SP-49 (cell line): ENCODE measurements around the gene RALGPS1.

- PRO-cap: no peak
Measured at GRCh38 chr9:126345517-126345804, 18.8 kb downstream of the MVB12B start.

DNA sequence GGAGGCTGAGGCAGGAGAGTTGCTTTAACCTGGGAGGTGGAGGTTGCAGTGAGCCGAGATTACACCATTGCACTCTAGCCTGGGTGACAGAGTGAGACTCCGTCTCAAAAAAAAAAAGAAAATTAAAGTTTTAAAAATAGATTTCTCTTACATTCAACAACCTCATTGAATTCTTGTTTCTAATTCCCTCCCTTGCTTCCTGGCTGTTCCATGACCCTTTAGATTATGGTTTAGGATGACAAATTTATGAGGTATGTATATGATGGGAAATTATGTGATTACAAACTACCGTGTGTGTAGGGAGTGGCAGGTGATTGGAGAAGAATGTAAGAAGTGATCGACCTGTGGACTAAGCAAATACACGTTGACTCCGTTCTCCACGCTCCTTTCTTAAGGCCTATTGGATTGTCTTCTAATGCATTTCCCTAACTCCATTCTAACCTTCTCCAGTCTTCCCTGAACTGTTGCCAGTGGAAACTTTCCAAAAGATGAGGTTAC is 36.5 kb downstream of the MVB12B start:
- PRO-cap: no peak

- PRO-cap: no peak
Measured at GRCh38 chr9:126514035-126514769, 99.5 kb upstream of the LMX1B start.

DNA sequence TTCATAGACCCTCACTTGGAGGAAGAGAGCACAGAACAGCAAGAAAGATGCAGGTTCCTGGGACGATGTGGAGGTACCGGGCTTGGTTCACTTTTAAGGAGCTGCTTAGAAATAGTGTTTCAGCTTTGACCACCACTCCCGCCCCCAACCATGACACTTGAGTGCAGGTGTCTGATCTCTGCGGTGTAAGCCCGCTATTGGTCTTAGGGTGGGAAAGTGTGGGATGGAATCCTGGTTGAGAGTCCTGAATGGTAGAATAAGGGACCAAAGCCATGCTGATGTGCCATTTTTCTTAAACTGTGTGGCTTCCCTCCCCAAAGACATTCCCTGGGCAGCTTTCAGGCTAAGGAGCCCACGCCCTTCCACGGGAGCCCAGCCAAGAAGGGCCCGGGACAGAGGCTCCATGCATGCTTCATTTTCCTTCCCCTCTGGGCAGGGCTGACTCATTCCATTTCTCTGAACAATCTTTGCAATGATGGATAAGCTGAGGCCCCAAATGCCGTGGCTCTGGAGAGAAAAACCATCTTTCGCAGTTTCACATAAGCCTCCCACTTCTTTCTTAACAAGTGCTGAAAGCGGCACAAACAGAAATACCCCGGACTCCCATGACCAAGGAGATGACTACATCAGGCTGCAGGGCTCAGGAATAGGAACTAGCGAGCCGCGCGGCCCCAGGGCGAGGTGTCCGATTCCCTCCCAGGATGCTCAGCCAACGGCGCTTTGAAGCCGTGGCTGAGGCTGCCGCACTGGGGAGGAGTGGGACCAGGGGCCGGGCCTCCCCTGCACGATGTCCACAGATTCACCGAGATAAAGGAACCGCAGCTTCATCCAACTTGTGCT is 96.9 kb upstream of the LMX1B start:
- PRO-cap: no peak

DNA sequence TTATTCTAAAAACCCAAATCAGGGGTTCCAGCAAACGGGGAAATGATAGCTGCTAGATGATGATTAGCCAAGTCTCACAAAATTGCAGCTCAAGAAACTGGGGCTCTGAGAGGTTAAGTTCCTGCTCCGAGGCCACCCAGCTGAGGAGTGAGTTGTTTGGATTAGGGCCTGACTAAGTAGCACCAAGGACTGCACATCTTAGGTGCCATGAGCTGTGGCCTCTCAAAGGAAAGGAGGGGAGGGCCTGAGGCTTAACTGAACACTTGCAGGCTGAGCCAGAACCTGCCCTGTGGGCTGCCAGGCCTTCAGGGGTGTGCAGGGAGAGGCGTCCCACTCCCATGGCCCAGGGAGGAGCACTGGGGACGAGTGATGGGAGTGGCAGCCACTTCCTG is 21.9 kb downstream of the LMX1B start:
- PRO-cap: no peak

DNA sequence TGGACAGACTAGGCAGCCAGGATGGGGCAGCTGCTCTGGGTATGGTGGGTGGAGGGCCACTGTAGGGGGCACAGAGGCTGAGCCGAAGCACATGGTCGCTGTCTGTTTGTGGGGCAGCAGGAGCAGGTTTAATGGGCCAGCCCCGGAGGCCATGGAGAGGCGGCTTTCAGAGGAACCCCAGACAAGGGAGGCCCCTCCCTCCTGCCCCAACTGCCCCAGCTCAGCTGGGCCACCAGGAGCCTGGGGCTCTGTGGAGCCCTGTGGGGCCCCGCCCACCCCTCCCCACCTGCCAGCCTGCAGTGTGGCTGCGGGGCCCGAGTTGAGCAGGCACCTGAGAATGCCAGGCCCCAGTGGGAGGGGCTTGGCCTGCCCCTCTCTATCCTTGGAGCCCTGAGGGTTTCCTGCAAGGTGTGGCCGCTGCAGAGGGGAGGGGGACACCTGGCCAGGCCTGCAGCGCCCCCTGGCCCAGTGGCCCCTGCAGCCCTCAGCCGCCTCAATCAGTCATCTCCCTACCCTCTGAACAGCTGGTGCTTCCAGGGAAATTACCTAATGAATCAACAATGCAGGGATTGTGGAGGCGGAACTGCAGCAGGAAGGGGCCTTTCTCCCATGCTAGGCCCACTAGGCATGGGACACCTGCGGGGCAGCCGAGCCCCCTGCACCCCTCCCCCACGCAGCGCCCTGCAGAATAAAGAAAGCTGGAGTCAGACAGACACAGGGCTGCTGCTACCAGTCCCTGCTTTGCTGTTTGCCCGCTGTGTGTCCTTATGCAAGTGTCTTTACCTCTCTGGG is 47.9 kb downstream of the LMX1B start:
- PRO-cap: no peak

DNA sequence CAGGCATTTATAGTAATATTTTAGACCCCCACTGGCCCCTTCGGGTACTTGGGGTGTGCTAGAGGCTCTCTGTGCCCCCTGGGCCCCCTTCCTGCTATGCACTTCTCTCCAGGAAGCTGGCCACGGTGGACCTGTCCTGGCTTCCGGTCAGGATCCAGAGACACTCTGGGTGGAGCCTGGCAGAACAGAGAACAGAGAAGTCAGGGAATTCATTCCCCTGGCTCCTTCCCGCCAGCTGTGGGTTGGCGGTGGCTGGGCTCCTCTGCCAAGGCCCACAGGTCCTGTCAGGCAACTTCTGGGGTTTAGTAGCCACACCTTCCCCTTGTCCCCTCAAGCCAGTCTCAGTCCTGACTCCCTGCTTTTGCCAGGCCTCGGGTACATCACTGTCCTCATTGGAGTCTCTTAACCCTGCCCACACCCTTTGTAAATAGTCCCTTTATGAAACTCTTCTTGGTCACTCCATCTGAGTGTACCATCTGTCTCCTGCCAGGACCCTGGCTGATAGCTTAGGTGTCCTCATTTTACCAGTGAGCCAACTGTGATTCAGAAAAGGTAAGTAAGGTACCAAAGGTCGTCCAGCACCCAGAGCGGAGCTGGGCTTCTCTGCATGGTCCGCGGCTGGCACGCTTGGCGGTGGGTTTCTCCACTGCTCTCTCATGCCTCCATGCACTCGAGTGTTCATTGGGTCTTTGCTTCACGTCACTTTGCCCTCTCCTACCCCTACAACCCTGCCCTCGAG is 21.9 kb upstream of the ZBTB34 start:
- PRO-cap: no peak

DNA sequence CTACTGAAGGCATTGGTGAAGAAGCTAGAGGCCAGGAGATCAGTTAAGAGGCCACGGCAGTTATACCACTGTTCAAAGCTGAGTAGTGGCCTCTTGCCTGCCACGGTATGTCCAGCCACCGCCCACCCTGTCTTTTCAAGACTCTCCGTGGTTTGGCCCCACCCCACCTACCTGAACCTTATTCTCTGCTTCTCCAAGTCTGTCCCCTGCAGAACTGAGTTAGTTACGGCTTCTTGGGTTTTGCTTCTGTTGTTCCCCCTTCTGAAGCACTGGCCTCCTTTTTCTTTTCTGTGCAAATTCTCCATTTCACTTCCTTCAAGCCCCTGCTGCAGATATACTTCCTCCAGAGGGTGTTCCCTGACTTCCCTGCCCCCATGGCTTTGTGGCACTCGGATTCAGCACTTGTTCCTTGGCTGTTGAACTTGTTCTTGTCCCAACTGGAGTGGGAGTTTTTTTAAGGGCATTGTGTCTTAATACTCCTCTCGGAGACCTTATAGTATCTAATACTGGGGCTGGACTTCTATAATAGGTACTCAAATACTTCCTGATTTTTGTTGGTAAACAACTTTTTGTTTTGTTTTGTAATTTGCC is 2.0 kb downstream of the ZBTB34 start:
- PRO-cap: no peak

DNA sequence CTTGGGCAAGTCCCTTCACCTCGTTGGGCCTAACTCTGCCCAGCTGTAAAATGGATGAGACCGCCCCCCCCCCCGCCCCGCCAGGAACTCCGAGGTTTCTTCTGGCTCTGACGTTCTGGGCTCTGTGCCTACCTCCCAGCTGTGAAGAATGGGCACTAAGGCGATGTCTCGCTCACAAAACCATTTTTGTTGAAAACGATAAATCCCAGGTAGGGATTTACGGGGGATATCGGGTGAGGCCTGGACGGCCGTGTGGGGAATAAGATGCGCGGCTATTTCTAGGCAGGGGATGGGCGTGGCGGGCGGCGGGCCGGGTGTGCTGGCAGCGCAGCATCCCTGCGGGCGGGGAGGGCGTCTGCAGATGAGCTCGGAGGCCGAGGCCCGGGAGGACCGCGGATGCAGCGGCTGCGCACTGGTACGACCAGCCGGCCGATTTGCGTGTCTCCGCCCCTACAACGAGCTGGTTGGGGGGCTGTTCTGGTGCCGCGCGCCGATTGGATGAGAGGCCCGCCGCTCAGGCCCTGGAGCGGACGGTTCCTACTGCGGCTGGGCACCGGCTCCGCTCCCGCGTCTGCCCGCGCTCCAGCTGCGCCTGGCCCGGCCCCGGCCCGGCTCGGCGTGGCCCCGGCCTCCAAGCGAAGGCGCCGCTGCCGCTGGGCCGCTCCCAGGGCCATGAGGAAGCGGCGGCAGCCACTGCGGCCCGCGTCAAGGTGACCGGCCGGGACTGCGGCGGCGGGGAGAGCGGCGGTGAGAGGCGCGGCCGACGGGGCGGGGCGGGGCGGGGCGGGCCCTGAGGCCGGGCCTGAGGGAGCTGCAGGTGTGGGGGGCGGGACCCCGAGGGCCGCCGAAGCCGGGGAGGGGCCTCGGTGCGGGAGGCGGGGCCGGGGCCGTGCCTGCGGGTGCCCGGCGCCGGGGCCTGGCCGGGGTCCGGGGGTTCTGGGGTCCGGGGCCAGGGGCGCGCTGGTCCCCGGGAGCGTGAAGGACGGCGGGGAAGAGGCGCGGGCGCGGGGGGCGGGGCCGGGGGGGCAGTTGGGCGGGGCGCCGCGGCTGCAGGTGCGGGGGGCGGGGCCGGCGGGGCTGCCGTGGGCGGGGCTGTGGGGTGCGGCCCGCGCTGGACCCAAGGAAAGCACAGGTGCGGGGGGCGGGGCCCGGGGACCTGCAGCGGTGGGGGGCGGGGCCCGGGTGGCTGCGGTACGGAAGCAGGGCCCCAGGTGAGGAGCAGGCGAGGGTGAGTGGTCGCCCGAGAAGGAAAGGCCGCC is at the start of gene RALGPS1:
TSS of gene RALGPS1 (plus strand) at position 517 of the 1,259 bp plus-strand sequence.
- PRO-cap: no peak

- PRO-cap: no peak
Measured at GRCh38 chr9:126916197-126916500, 1.6 kb downstream of the RALGPS1 start.

GRCh38 chr9:126957646-126957974 is 43.0 kb downstream of the RALGPS1 start:
- PRO-cap: no peak

DNA sequence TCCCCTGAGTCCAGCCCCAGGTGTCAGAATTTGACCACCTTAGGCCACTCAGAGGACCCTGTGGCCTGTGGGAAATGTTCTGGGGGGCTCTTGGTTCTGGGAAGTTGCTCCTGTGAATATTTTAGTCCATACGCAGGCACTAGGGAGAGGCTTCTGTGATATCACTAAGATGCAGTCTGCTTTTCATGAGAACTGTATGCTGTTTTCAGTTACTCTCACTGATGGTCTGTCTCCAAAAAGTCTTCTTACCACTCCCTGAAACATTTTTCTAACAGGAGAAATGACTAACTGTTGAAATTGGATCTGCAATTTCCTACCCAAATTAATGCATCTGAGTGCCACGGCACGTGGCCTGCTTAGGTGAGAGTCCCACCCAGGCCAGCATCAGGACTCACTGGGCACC is 23.3 kb downstream of the ANGPTL2 start:
- PRO-cap: no peak

- PRO-cap: no peak
Measured at GRCh38 chr9:127122867-127123328, 463 bp upstream of the ANGPTL2 start.

DNA sequence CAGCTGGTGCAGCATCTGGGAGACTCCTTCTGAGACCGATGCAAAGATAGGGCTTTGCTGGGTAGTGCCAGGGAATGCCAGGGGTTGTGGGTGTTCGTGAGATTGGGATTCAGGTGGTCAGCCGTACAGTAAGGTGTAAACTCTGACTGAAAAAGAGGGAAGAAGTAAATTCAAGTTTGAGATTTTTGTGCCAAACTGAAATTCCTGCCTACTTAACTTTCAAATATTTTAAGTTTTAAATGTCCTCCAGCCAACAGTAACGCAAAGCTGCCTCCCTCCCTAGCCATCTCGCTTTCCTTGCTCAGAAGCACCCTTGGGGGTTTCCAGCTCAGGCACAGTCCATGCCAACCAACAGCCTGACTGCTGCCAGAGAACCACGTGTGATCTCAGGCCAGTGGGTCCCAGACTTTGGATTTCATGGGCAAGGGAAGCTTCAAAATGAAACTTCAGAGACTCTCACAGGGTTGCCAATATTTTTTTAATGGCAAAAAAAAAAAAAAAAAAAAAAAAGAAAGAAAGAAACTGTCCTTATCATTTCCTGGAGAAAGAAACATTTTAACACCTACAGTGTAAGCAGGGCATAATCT is 18.8 kb upstream of the ANGPTL2 start:
- PRO-cap: no peak

- PRO-cap: no peak
Measured at GRCh38 chr9:127196433-127196986, 68.1 kb upstream of the GARNL3 start.

GRCh38 chr9:127220477-127221638 is 43.7 kb upstream of the GARNL3 start:
- PRO-cap: no peak

DNA sequence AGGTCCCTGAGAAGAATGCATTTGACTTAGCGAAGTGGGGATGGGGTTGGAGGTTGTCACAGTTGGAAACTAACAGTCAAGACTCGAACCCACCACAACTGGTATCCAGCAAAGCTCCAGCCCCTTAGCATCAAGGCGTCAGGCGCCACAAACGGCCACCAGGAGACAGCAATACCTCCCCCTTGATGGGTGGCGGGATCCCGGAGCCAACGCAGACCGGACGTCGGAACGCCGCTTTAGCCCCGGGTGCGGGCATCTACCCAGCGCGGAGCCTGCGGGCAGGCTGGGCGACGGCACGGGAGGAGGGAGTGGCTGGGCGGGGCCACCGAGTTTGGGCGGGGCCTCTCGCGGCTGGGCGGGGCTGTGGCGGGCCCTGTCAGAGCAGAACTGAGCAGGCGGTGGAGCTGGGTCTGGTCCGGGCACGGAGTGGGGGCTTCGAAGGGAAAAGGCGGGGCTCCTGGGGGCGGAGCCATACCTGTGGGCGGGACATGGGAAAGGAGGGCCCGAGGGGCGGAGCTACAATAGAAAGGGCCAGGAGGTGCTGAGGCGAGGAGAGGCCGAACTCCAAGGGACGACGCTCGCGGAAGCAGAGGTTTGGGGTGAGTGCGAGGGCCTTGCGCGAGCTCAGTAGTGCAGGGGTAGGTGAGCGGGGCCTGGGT is 40.4 kb upstream of the GARNL3 start:
- PRO-cap: unidirectional peak, plus-strand start at position 524 of the sequence

DNA sequence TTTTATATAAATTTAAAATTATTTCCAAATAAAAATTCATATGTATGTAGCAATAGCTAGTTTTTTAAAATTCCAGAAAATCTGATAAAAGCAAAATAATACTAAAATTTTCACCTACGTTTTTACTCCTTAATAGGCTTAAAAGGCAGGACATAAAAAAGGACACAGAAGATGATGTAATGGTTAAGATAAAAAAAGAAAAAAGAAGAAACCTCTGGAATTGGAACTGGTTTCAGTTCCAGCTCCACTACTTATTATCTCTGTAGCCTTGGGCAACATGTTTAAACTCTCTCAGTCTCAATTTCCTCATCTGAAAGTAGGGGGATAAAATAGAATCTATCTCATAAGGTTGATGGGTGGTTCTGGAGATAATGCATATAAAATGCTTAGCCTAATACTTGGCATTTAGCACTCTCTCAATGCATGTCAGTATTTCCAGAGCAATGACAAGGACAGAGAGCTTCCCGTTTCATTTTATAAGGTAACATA is 44.5 kb downstream of the GARNL3 start:
- PRO-cap: no peak

DNA sequence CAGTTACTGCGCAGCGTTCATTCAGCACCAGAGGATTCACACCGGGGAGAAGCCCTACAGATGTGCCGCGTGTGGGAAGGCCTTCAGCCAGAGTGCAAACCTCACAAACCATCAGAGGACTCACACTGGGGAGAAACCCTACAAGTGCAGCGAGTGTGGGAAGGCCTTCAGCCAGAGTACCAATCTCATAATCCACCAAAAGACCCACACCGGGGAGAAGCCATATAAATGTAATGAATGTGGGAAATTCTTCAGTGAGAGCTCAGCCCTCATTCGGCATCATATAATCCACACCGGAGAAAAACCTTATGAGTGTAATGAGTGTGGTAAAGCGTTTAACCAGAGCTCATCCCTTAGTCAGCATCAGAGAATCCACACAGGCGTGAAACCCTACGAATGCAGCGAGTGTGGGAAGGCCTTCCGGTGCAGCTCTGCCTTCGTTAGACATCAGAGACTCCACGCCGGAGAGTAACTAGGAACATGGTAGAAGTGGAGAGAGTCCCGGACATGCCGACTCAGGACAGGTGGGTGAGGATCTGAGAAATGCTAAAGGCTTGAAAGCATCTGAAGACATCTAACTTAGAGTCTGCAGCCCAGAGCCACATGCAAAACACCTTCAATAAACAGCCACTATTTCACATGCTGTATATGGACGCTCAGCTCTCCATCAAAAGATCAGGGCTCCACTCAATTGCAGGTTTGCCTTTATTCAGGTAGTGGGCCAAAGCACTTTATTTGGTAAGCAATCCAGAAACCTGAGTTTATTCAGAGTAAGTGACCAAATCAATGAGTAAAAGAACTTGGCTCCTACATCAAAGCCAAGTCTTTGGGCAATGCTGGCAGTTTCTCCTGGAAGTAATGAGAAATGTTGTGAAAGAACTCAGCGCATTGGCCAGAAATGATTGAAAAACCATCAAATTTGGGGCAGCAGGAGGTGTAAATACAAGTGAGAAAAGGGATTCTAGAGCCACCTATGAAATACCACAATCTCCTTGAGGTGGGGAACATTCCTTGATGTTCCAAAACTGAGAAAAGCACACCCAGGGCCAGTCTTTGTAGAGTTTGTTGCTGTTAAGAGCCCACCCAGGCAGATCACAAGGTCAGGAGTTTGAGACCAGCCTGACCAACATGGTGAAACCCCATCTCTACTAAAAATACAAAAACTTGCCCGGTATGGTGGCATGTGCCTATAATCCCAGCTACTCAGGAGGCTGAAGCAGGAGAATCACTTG is 6.1 kb downstream of the RPL12 start:
- PRO-cap: no peak

DNA sequence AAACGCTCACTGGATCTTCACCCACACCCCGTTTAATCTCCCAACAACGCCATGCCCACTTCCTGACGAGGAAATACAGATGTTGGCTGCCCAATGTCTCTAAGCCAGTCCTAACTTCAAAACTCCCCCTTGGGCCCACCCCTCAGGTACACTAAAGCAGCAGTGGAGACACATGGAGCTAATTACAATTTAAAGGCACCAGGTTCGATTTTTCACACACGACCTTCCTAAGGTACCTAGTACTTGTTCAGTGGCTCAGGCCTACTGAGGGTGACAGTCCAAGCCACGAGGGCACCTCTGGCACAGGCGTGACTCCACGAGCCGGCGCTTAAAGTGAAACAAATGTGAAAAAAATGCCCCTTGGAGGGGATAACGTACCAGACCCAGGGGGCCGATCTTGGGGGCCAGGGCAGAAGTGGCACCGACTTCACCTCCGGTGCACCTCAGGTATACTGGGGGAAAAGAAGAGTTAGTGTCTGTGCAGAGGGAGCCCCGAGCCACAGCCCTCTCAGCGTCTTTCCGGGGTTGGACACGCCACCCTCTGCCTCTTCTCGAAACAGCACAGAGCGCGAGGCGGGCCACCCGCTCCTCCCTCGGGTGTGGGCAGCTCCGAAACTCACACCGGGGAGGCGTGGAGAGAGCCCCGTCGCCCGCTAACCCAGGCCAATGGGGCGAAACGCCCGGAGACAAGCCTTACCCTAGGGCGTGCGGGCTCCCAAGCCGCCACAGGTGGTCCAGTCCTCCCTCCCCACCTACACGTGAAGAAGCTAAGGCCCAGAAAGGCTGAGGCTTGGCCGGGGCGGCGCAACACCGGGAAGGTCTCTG is 641 bp downstream of the RPL12 start:
- PRO-cap: no peak